Right common carotid artery plus branches (tissue), 1 donor: ENCODE measurements around a stretch of chr14.

GRCh38 chr14:105418974-105419639 lies 520 bp upstream of the MTA1 start:
- PRO-cap, result unidirectional peak, plus-strand start at chr14:105419194

DNA sequence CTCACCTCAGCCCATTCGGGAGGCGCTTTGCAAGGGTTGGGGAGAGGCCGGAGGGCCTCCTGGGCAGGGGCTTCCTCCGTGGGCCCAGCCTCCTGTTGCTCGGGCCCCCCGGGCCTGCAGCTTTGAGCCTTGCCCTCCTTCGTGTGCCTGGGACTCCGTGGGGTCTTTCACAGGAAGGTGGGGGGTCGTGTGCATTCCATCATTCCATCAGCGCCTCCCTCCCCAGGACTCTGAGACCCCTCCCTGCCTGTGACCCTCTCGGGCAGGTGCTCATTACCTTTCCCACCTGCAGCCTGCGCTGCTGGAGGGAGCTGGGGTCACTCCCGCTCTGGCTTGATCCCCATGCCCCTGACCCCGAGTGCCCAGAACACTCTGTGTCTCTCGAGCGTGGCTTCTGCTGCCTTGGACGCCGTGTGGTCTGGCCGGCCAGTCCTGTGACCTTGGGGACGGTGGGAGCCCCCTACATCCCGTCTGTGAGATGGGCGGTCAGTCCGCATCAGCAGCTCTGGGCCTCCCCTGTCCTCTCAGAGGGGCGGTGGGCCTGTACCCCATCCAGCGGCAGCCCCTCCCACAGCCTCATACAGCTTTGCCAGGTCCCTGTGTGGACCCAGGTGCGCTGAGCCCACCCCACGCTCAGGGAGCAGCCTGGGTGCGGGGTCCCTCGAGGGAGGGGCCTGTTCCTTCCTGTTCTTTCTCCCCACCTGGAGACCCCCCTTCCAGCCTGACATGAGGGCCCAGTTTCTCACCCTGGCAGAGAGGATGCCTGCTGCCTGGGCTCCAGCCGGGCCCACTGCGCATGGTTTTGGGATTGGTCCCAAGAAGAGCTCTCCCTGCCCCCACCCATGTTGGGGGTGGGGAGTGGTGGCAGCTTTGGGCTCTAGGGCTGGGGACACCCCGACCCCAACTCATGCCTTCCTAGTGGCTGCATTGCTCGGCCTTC lies 1.3 kb downstream of the MTA1 start:
- PRO-cap, result no peak

DNA sequence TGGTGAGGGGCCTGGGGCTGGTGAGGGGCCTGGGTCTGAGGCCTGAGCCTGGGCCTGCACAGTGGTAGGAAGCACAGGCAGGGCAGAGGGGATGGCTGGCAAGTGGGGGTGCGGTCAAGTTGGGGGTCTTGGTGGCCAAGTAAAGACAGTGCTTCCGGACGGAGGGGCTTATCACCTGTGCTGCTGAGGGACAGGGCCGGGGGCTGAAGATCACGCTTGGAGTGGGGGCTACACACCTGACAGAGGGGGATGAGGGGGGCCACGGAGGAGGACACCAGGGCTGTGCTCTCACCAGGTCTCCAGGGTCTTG lies 12.2 kb downstream of the TEDC1 start:
- PRO-cap, result no peak

DNA sequence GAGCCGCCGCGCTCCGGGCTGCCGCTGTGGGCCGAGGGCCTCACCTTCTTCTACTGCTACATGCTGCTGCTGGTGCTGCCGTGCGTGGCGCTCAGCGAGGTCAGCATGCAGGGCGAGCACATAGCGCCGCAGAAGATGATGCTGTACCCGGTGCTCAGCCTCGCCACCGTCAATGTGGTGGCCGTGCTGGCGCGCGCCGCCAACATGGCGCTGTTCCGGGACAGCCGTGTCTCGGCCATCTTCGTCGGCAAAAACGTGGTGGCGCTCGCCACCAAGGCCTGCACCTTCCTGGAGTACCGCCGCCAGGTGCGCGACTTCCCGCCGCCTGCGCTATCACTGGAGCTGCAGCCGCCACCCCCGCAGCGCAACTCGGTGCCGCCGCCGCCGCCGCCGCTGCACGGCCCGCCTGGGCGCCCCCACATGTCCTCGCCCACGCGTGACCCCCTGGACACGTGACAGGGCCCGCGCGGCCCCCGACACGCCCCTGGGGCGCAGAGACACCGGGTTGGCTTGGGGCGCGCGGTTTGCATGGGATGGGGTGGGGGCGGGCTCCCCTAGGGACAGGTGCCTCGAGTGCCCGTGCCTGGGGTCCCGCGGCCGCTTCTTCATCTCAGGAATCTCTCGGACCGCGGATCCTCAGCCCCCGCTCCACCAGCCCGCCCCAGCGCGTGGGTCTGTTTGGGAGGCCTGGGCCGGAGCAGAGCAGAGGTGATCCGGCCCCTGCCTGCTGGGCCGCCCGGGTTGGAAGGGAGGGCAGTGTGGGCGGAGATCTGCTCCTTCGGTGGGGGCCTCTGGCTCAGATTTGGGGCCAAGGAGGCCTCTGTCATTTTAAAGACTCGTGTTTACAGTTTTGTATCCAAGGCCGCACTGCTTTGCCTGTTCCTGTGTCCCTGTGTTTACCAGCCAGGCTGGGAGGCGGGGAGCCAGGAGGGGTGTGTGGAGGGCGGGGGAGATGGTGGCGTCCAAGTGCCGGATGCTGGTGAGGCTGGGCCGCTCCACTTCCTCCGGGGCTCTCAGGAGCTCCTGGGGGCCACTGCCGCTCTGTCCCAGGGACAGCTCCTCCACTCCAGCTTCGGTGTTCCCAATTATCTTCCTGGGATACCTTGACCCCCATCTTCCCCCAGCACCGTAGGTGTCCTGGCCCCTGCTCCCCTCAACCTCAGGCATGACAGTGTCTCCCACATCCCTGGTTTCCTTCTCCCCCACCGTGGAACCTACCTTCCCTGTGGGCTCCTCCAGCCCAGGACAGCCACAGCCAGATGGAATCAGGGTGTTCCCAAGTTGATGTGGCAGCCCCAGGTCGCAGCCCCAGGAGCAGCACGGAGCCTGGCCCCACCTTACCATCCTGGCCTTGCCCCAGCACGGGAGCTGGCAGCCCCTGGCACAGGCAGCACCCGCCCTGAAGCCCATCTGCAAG lies 3.5 kb downstream of the TMEM121 start:
- PRO-cap, result no peak

DNA sequence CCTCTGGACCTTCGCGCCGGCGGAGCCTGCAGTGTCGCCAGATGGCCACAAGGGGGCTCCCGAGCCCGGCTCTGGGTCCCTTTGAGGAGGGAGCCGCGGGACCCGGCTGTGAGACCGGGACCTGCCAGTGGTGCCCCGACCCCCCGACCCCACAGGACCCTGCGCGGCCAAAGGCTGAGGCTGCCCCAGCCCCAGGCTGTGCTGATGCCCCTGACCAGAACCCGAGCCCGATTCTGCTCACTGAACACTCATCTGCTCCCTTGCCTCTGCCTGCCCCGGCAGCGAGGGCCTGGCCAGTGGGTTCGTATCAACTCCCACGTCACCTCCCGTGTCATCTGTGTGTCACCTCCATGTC lies 11.6 kb downstream of the TMEM121 start:
- PRO-cap, result no peak

DNA sequence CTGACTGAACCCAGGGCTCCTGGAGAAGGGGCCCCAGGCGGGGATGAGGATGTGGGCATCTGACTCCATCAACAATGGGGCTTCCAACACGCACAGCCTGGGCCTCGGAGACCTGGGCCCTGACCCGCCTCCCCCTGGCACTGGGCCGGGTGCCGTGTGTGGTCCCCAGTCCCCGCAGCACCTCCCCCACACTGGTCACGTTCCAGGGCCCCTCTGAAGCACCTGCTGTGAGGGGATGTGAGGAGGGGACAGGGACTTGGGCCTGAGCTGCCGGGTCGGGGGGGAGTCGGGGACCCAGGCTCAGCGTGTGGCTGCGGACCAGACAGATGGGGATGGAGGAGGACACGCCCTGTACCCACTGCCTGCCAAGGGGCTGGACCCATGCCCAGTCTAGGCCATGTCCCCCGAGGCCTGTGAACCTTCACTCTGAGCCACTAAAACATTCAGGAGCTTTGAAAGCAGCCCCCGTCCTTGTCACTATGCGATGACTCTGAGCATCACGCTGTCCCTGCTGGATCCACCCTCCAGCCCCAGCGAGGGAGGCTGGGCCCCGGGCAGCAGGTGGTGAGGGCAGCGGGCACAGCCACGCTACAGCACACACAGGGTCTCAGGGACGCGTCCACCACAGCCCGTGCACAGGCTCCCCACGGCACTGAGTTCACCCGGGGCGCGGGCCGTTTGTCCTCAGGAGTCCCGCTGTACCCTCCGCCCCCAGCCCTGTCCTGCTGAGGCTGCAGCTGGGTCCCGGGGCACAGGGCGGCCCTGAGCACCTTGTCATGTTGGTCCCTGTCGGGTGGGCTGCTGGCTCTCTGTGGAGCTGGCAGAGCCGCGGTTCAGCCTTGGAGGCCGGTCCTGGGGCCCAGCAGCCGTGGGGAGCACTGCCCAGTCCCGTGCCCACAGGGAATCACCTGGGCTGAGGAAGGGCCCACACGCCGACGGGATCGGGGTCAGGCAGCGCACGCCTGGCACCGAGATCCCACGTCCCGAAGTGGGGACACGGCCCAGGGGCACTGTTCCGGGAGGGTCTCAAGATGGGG lies 46.0 kb downstream of the TMEM121 start:
- PRO-cap, result no peak

GRCh38 chr14:105742627-105743148 lies 216.3 kb downstream of the TMEM121 start:
- PRO-cap, result no peak

- PRO-cap, result no peak
Measured at GRCh38 chr14:105854833-105855321, 328.5 kb downstream of the TMEM121 start.

- PRO-cap, result no peak
Measured at GRCh38 chr14:105885363-105885900, 359.0 kb downstream of the TMEM121 start.

DNA sequence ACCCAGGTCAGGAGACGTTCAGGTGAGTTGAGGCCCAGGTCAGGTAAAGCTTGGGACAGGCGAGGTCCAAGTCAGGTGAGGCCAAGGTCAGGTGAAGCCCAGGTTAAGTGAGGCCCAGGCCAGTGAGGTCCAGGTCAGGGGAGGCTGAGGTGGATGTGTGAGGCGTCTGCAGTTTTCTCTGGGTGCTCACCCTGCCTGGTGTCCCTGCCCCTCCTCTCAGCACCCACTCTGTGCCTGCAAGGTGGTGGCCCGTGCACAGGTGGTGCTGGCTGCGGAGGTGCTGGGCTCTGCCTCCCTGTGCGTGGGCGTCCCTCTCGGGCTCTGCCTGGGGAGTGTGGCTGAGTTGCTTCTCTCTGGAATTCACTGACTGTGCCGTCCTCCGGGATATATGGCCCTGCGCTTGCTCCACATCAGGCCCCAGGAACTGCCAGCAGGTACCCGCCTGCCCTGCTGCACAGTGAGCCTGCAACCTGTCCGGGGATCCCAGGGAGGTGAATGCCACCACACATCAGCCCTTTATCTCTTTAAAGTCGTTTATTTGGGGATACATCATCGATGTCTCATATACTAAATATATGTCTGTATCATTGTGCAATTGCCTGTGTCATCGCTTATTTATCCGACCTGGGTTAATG lies 379.1 kb downstream of the TMEM121 start:
- PRO-cap, result no peak

- PRO-cap, result no peak
Measured at GRCh38 chr14:106004840-106005972, 478.8 kb downstream of the TMEM121 start.

GRCh38 chr14:106025547-106025890 lies 499.1 kb downstream of the TMEM121 start:
- PRO-cap, result no peak

GRCh38 chr14:106153875-106154396 lies 627.6 kb downstream of the TMEM121 start:
- PRO-cap, result no peak

GRCh38 chr14:106184691-106185304 lies 658.4 kb downstream of the TMEM121 start:
- PRO-cap, result no peak

- PRO-cap, result no peak
Measured at GRCh38 chr14:106211361-106211804, 685.0 kb downstream of the TMEM121 start.

- PRO-cap, result no peak
Measured at GRCh38 chr14:106268726-106269419, 742.5 kb downstream of the TMEM121 start.

GRCh38 chr14:106592960-106593366 lies 1066.6 kb downstream of the TMEM121 start:
- PRO-cap, result no peak

DNA sequence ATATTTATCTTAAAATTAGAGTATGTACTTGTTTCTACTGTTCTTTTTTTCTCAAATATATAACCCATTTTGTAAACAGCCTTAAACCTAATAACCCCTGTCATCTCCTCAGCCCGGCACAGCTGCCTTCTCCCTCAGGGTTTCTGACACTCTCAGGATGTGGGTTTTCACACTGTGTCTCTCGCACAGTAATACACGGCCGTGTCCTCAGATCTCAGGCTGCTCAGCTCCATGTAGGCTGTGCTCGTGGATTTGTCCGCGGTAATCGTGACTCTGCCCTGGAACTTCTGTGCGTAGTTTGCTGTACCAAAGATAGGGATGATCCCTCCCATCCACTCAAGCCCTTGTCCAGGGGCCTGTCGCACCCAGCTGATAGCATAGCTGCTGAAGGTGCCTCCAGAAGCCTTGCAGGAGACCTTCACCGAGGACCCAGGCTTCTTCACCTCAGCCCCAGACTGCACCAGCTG lies 1188.2 kb downstream of the TMEM121 start:
- PRO-cap, result no peak

- PRO-cap, result bidirectional peak, plus-strand start at chr14:106846472, minus-strand start at chr14:106846296
Measured at GRCh38 chr14:106846095-106846621, 1319.8 kb downstream of the TMEM121 start.

GRCh38 chr14:106848199-106849093 lies 1322.1 kb downstream of the TMEM121 start:
- PRO-cap, result no peak